Sternocleidomastoid (tissue), 1 donor: ENCODE measurements around the genes PRR13, ATF7 and HNRNPA1.

DNA sequence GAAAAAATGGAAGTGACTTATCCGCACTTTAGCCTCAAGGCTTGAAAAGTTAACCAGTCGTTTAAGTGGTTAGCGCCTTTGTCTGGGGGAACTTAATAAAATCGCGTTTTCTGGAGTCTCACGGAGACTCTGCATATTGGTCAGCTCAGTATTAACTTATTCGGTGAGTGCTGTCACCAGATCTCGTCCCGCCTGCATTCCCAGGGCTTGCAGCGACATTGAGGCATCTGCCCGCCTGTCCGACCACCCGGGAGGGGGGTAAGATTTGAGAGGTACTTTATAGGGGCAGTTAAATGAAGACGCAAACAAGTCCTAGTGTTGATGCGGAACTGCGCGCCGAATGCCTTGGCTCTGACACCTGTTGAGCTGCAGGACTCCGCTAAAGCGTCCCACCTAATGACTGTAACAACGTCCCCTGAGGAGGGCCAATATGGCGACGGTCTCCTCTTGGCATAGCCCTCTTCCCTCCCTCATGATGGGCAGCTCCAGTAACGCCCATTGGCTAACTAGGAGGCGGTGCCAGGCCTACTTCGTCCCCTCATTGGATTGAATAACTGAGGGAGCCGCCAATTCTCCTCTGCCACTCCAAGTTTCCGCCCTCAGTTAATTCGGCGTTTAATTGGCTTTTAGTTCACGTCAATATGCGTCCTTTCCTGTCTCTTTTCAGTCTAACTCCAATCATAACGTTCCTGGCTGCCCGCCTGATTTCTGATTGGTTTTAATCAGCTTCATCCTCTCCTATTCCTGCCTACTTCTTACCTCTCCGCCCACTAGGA lies 764 bp upstream of the SP1 start:
- PRO-cap = unidirectional peak, minus-strand start at position 471 of the sequence

- PRO-cap = no peak
These were observed 10.5 kb downstream of the SP1 start for GRCh38 chr12:53390521-53390907.

DNA sequence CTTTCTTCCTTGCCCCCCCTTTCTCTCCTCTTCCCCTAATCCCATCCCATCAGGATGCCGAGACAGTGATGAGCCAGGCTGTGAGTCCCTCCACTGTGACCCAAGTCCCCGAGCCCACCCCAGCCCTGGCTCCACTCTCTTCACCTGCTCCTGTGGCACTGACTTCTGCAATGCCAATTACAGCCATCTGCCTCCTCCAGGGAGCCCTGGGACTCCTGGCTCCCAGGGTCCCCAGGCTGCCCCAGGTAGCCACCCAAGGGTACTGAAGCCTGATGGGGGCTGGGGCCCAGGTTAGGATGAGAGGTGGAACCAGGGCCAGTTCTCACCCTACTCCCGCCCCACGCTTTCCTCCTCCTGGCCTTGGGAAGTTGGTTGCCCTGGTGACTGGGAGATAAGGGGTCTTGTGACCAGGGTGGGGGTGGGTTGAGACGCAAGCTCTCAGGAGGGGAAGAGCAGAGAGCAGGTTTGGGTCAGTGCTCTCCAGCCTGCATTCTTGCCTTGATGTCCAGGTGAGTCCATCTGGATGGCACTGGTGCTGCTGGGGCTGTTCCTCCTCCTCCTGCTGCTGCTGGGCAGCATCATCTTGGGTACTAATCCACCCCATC lies 1.1 kb downstream of the AMHR2 start:
- PRO-cap = no peak

GRCh38 chr12:53441130-53441820 lies at the start of gene PRR13:
PRR13 (plus strand) TSS chr12:53441734.
- PRO-cap = bidirectional peak, plus-strand start at chr12:53441325, minus-strand start at chr12:53441377; bidirectional peak, plus-strand start at chr12:53441738, minus-strand start at chr12:53441535

DNA sequence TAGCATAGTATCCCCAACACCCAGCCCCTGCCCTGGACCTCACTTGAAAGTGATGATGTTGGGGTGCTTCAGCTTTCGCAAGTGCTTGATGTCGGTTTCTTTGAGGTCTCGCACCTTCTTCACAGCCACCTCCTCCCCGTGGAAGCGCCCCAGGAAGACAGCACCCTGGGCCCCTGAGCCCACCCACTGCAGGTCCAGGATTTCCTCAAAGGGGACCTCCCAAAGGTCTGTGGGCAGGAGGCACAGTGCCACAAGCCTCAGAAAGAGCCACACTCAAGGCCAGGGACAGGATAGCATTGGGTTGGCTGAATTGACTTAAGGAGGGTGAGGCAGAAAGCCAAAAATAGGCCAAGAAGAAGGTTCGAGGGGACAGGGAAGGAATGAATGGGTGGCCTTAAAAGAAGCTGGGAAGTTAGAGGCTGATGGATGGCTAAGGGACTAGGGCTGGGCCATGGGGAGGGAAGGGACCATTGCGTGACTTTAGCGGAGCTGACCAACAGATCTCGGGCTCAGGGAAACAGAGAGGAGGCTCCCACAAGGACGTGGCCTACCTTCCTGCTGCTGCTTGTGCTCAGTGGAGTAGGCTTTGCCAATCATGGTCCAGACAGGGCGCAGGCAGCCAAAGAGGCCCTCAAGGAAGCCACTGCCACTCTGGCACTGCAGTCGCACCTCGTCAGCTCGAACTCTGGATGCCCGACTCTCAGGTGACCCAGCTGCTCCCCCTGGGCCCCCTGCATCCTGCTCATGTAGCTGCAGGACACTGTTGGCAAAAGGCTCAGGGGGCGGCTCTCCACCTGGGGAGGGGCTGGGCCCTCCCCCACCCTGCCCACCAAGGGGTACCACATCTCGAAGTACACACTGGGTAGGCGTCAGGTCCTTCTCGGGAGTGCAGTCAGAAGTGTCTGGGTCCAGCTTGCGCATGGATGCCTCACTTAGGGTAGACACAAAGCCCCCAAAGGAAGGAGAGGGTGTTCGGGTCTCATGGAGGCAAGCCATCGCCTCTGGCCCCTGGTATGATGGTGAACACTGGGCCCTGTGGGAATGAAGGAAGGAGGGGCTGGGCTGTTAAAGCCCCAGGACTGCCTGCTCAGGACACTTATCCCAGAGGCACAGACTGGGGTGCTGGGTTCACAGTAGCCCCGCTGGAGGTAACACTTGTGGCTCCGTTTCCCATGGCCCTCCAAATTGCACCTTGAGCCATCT lies 12.5 kb downstream of the MAP3K12 start:
- PRO-cap = no peak

DNA sequence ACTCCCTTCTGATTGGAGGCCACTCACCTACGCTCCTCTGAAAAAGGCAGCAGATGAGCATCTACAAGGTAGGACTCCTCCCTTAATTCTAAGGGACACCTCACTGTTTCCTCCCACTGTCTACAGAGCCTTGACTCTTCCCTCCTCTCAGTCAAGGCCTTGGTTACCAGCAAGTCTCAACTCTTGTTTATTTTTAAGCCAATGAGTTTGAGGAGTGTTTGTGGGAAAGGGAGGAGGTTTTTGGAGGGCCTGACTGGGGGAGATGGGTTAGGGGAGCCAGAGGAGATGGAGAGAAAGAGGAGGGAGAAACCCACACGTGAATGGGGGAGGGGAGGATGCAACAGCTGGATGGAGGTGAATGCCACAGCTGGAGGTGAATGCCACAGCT lies 841 bp downstream of the MAP3K12 start:
- PRO-cap = no peak

GRCh38 chr12:53575460-53576309 lies 50.5 kb downstream of the ATF7 start:
- PRO-cap = no peak

GRCh38 chr12:53601367-53602030 lies 24.7 kb downstream of the ATF7 start:
- PRO-cap = no peak

- PRO-cap = bidirectional peak, plus-strand start at chr12:53626178, minus-strand start at chr12:53625919; bidirectional peak, plus-strand start at chr12:53626514, minus-strand start at chr12:53626355
These were observed at the start of gene ATF7 for GRCh38 chr12:53625566-53626846. ATF7 (minus strand) TSS chr12:53626382.

DNA sequence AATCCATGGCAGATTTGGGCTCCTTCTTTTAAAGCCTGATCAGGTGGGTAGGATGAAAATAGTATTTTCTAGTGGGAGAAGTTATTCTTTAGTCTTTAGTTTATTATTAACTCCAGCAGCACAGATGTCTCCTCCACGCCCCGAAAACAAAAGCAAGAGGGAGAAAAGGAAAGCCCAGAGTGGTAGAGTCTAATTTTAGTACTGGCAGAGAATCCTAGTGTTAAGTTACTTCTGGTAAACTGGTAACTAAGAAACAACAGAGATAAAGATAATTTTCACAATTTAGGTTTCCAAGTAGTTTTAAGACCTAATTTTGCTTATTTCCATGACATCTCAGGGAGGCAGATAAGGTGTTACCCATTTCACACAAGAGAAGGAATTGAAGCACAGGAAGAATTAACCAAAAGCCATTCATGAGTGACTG lies 16.3 kb downstream of the ATP5MC2 start:
- PRO-cap = no peak

DNA sequence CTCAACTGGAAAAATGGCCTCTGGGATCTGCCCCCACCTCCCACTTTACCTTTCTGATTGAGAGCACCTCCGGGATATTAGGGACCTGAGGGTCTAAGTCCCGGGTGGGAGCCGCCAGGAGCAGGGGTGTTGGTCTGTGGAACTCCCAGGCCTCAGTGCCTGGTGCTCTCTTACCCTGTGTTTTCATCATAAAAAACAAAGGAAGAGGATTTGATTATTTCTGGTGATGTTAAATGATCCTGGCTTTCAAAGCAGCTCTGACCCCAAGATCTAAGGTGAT lies 5.8 kb upstream of the HOXC11 start:
- PRO-cap = no peak

GRCh38 chr12:53967500-53967920 lies 5.4 kb upstream of the HOXC11 start:
- PRO-cap = no peak

GRCh38 chr12:53968490-53968901 lies 4.4 kb upstream of the HOXC11 start:
- PRO-cap = no peak

DNA sequence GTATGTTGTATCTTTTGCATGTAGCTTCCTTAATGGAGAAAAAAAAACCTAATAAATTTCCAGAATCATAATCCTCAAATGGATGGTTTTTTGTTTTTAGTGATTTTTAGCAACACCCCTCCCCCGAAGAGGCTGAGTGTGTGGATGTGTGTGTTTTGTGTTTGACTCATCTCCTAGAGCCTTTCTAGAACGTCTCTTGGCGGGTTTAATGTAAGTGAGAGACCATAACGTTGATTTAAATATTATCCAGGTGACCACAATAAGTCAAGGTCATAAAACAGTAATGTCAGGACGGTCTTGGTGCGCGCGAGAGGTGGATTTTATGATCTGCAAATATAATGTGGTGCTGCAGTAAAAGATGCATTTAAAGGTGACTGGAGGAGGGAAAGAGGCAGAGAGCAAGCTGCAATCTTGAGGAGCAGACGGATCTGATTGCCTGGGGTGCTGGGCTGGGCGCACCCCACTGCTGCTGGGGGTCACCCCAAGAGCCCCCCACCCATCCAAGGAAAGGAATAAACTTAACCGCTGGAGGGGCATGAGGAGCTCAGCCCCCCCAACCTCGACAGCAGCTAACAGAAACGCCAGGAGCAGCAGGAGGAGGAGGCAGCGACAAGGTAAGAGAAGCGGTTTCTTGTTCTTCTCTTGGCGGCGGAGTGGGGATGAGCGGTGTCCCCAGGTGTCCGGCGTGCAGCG lies 5.4 kb downstream of the HOXC10 start:
- PRO-cap = no peak

GRCh38 chr12:54018575-54019516 lies 9.4 kb upstream of the HOXC6 start:
- PRO-cap = no peak

DNA sequence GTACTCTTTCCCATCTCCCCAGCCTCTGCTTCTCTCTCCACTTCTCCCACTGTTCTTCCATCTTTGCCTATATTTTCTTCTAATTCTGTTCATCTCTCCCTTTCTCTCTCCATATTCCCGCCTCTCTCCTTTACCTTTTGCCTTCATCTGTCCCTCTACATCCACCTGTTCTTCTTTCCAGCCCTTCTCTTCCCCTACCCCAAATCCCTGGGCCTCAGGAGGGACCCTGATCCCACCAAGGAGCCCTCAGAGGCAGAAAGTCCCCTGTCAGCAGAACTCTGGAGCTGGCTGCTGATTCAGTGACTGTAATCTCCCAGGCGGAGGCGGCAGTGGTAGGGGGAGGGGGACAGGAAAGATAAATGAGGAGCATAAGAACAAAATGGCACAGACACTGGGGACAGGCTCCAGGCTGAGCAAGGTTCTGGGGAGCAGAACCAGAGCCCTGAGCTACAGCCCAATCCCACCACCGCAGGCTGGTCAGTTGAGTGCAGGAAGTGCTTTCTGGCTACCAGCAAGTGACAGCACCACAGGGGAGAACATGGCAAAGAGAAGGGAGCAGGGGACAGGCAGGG lies 27.2 kb downstream of the SMUG1 start:
- PRO-cap = no peak

DNA sequence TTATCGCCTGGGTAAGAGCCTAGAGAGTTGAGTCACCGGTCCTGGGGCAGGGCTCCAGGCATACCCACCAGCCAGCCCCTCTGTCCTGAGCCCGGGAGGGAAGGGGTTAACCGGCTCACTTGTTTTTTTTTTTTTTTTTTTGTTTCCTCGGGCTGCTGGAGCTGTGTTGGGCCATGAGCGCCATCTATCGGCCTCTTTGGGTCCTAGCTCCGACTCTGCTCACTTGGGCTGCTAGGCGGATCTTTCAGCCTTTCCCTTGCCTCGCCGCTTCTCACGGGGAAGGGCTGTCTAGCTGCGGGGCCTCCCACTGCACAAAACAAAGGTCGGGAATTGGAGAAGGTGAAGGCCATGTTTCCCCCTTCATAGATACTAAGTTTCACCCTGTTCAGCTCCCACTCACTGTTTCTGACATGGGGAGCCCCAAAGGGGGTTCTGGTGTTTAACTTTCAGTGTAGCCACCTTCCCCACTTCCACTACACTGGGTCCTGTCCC lies 2.8 kb upstream of the SMUG1 start:
- PRO-cap = no peak

DNA sequence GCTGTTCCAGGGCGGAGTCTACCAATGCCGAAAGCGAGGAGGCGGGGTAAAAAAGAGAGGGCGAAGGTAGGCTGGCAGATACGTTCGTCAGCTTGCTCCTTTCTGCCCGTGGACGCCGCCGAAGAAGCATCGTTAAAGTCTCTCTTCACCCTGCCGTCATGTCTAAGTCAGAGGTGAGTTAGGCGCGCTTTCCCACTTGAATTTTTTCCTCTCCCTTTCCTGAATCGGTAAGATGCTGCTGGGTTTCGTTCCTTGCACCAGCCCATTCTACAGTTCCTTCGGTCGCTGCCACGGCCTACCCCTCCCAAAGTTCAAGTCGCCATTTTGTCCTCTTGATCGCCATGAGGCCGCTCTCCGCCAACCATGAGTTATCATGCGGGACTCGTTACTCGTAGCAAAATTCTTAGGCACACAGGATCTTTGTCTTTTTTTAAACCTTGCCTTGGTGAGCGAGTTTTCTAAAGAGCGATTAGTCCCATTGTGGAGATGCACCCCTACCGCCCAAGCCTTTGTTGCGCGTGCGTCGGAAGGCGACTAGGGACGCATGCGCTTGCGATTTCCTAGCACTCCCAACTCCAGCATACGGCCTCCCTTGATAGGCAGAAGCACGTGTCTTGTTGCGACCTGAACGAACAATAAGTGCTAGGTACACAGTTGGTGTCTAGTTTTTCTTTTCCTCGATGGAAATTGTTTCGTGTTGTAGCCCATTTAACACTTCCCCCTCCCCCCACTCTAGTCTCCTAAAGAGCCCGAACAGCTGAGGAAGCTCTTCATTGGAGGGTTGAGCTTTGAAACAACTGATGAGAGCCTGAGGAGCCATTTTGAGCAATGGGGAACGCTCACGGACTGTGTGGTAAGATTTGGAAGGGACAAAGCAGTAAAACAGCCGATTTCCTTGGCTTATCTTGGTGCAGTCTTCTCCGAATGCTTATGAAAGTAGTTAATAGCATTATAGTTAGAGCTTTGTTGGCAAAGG lies at the start of gene HNRNPA1:
TSS of gene HNRNPA1 (plus strand) at position 77 of the 976 bp plus-strand sequence.
- PRO-cap = unidirectional peak, plus-strand start at position 90 of the sequence

DNA sequence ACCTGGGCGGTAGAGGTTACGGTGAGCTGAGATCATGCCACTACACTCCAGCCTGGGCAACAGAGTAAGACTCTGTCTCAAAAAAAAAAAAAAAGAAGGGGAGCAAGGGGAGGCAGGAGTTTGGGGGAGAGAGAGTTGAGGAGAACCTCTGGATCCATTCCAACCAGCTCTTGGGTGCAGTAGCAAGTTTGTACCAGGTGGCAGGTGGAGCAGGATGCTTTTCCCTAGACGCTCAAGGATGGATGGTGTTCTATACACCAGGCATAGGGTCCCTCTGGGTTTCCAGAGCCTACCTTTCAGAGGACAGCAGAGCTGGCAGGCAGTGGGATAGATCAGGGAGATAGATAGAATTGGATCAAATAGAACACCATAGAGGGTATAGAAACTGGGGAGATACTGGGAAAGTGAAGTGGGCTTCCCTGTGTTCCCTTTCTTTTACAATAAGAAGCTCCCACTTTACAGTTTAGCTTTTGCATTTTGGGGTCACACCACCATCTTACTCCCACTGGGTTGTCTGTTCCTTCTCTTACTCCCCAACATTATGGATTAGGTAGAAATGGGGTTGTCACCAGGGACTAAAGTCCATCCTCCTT lies 1.7 kb downstream of the NFE2 start:
- PRO-cap = no peak

DNA sequence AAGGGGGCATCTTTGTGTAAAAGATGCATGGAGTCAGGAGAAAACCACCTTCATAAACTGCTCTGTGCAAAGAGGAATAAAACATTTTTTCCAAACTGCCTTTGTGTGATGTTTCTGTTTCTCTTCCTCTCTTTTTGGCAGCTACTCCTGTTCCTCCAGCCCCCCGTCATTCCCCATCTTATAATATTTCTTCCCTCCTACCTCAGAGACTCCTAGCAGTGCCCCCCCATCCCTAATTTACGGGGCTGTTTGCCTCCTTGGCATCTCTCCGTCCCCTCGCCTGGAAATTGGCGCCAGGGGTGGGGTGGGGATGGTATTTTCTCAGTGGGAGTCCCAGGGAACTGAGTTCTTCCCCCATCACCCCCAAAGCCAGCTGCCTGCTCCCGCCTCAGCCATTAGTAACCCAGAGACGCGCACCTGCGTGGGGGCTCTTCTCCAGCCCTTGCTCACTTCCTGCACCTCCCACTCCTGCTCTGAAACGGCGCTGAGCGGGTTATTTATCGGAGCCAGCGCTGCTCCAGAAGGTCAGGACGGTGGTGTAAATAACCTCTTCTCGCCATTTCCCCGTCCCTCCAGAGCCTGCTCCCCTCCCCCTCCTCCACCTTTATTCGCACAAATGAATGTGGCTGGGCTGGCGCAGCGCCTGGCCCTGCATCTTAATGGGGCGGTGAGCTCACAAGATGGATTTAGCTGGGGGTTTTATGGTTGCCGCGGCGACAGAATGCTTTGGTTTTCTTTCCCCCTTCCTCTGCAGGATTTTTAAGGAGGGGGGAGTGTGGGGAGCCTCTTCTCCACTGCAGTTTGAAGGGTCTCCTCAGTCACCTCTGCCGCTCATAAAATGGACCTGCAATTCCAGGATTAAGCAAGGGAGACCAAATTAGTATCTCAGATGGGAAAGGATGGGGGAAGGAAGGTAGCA lies 12.3 kb downstream of the GPR84 start:
- PRO-cap = no peak